ENCODE data around the gene CACNA2D1.

DNA sequence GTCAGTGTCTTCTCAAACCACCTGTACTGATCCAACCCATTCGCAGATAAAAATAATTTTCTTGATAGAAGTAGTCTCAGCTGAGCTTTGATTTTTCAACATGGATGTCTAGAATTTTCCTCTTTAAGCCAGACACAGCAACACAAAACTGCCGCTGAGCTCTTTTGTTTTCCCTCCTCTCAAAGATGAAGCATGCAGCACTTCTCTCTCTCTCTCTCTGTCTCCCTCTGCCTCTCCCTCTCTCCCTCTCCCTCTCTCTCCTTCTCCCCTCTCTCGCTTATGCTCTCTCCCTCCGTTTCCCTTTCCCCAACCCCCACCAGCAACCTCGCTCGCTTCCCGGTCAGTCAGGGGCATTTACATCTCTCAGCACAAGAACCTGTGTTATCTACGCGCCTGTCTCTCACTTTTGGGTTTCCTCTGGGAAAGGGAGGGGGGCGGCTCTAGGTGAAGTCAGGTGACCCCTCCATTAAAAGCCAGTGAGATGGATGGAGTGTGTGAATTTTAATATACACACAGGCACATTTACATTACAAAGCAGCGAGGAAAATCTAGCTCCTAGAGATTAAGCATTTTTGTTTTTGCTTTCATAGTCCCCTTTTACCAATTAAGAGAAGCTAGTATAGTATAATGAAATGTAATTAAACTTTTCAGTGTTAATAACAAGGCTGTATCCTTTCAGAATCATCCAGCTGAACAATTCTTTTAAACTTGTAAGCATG, 682.4 kb downstream of the MAGI2 start:
- PRO-cap = no peak
- RAMPAGE, long total RNA, 2 experiments = start-site peak on the minus strand in 1 of 2 experiments, centred at position 288 of the sequence, 28 reads per replicate

GRCh38 chr7:78944204-78944684, 509.2 kb downstream of the MAGI2 start:
- PRO-cap = no peak
- RAMPAGE, long total RNA, 2 experiments = no peak in any of the 2 experiments

- PRO-cap = unidirectional peak, minus-strand start at chr7:80135452
- RAMPAGE, long total RNA, 2 experiments = no peak in any of the 2 experiments
Measured at GRCh38 chr7:80135309-80135898, 773 bp downstream of the GNAI1 start.

GRCh38 chr7:80188971-80189455, 54.4 kb downstream of the GNAI1 start:
- PRO-cap = no peak
- RAMPAGE, long total RNA, 2 experiments = no peak in any of the 2 experiments

GRCh38 chr7:80526436-80526914, 14.6 kb upstream of the GNAT3 start:
- PRO-cap = no peak
- RAMPAGE, long total RNA, 2 experiments = no peak in any of the 2 experiments

DNA sequence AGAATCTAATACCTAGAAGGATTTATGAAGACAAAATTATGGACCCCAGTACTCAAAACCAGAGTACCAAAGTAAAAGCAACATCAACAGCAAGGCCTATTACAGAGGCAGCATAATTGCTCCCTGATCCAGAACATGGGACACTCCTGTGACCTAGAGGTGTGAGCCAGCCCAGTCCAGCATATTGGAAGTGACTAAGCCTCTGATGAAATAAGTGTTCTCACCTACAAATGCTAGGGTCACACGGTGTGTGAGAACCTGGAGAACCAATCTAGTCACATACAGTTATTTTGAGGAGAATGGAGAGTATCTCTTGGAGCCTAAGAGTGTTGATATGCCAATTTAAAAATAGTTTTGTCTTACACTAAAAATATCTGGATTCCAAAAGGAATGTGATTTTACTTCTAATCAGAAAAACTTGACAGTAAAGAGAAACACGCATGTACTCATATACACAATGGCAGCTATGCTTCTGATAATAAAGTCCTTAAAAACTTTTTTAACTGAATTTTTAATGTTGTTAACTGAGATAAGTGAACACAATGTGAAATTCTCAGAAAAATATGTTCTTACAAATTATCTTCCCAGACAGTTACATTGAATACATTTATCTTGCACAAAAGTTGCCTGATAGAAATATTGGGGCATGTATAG, 56.9 kb upstream of the CD36 start:
- PRO-cap = no peak
- RAMPAGE, long total RNA, 2 experiments = no peak in any of the 2 experiments

DNA sequence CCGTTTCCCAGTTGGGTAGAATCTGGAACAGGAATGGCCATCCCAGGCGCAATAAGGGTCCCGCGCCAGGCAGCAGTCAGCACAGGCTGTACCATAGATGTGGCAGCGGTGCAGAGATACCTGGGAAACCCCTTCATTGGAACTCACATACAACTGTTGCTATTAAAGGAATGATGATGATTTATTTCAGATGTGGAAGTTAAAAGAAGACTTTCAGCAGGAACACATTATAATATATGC, 119.8 kb downstream of the CD36 start:
- PRO-cap = no peak
- RAMPAGE, long total RNA, 2 experiments = no peak in any of the 2 experiments

- PRO-cap = no peak
- RAMPAGE, long total RNA, 2 experiments = no peak in any of the 2 experiments
Measured at GRCh38 chr7:80795432-80795782, 123.4 kb downstream of the SEMA3C start.

- PRO-cap = no peak
- RAMPAGE, long total RNA, 2 experiments = no peak in any of the 2 experiments
Measured at GRCh38 chr7:80916686-80917269, 2.1 kb downstream of the SEMA3C start.

DNA sequence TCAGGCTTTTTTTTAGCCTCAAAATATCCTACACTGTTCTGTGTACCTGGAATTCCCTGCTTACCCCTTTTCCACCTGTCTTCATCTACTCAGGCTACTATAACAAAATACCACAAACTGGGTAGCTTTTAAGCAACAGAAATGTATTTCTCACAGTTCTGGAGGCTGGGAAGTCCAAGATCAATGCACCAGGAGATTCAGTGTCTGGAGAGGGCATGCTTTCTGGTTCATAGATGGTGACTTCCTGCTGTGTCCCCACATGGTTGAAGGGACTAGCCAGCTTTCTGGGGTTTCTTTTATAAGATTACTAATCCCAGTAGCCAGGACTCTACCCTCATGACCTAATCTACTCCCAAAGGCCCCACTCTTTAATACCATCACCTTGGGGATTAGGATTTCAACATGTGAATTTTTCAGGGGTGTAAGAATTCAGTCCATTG, 229.8 kb downstream of the CACNA2D1 start:
- PRO-cap = no peak
- RAMPAGE, long total RNA, 2 experiments = no peak in any of the 2 experiments

- PRO-cap = bidirectional peak, plus-strand start at chr7:82443733, minus-strand start at chr7:82443569; bidirectional peak, plus-strand start at chr7:82443908, minus-strand start at chr7:82443900; bidirectional peak, plus-strand start at chr7:82443957, minus-strand start at chr7:82443947
- RAMPAGE, long total RNA, 2 experiments = no peak in any of the 2 experiments
Measured at GRCh38 chr7:82443644-82444724, at the start of gene CACNA2D1. Gene CACNA2D1, minus strand, starts transcription at chr7:82443777.

DNA sequence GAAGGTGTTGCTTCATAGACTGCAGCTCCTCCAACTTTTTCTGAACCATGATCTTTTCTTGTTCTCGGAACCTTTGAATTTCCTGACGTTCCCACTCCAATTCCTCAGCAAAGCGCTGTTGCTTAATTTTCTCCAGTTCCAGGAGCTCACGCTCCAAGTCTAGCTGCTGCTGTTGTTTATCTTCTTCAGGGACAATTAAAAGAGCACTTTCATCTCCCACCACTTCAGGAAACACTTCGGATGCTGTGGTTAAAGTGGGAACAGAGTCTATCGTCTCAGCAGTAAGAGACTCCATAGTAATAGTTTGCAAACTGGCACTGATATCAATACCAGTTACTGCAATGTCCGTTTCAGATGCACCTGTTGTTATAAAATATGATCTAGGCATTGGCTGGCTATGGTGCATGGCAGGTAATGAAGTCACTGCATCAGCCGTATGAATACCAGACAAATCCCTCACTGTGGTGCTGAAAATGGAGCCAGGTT, 211.9 kb downstream of the PCLO start:
- PRO-cap = no peak
- RAMPAGE, long total RNA, 2 experiments = start-site peak on the minus strand in 1 of 2 experiments, centred at position 227 of the sequence, 16 reads per replicate

- PRO-cap = no peak
- RAMPAGE, long total RNA, 2 experiments = no peak in any of the 2 experiments
Measured at GRCh38 chr7:84193676-84194056, 923 bp downstream of the SEMA3A start.

- PRO-cap = no peak
- RAMPAGE, long total RNA, 2 experiments = no peak in any of the 2 experiments
Measured at GRCh38 chr7:86947733-86948488, 111.5 kb downstream of the ELAPOR2 start.

DNA sequence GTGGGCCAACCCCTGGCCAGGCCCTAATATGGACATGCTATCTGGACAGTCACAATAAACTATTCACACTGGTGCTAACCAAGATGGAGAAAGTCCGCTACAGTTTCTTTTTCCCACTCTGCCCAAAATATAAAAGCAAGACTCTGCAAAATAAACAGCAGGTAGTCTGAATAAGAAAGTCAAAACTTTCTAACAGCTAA, 83.9 kb downstream of the ELAPOR2 start:
- PRO-cap = no peak
- RAMPAGE, long total RNA, 2 experiments = no peak in any of the 2 experiments

DNA sequence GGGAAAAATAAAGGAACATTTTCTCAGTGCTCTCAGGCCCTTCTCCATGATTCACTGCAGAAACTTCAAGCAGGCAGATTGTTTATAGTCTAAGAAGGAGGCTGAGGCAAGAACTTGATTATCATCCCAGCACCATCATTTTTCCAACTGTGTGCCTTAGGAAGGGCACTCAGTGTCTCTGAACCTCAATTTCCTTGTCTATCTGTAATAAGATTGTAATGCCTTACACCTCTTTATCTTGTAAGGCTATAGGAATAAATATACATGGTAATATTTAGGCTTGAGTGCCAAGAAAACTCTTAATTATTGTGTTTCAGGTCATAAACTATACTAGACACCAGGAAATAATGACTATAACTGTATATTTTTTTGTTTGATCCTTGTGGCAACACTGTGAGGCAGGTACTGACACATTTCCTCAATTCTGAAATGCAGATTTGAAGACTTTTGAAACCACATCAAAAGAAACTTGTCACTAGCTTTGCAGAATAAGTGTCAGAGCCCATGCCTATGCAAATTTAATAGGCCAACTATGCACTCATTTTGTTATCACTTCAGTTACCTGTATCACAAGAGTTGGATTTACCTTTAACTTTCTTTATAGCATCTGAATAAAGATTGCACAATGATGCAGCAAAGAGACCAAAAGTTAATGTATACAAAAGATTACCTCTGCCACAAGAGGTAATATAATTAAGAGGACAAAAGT, 80.8 kb downstream of the ELAPOR2 start:
- PRO-cap = no peak
- RAMPAGE, long total RNA, 2 experiments = no peak in any of the 2 experiments

DNA sequence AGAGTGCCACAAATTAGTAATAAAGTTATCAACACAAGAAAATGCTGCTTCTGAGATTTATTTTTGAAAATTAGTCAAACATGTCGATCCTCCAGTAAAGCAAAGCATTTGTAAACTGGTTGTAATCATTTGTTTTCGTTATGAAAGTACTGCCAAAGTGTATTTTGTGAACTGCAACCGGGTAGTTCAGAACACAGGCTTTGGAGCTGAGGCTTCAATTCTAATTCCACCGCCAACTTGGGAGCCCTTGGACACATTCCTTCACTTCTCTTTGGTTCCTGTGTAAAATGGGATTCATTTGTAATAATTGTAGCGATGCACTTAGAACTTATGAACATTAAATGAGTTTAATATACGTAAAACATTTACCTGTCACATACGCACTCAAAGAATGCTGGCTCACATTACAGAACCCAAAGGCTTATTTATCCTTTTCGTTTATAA, 850 bp upstream of the DMTF1 start:
- PRO-cap = no peak
- RAMPAGE, long total RNA, 2 experiments = no peak in any of the 2 experiments

GRCh38 chr7:87151825-87152202, 439 bp upstream of the DMTF1 start:
- PRO-cap = bidirectional peak, plus-strand start at chr7:87152064, minus-strand start at chr7:87152127
- RAMPAGE, long total RNA, 2 experiments = no peak in any of the 2 experiments

- PRO-cap = no peak
- RAMPAGE, long total RNA, 2 experiments = no peak in any of the 2 experiments
Measured at GRCh38 chr7:87162810-87163724, 10.8 kb downstream of the DMTF1 start.

DNA sequence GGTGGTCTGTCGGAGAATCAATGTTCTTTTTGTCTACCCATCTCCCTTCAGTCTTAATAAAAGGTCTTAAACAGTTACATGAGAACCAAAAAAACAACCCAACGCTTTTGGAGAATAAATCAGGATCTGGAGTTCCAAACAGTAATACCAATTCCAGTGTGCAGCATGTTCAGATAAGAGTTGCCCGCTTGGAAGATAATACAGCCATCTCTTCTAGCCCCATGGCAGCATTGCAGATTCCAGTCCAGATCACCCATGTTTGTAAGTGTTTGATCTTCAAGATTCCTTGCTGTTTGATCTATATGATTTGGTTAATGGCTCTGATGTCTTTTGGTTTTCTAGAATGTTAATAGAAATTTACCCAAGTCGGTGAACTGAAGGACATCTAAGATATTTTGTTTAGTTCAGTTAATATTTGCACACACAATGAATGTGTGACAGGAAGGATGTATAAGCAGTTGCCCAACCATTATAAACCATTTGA, 31.4 kb downstream of the TMEM243 start:
- PRO-cap = no peak
- RAMPAGE, long total RNA, 2 experiments = no peak in any of the 2 experiments

Measured in body of pancreas (tissue), 2 donors.